Uterus (tissue), 7 donors: Measurements from ENCODE around the genes KIF22, PRRT2 and CDIPT.

GRCh38 chr16:29710242-29710842 lies 31.4 kb downstream of the QPRT start:
- PRO-cap, 4 experiments, result no peak in any of the 4 experiments
- RAMPAGE, long total RNA, 2 experiments, result no peak in any of the 2 experiments
- RRBS, result no CpG with 5 or more reads among the region's 13 CpGs

GRCh38 chr16:29736671-29737273 lies 9.0 kb downstream of the C16orf54 start:
- PRO-cap, 4 experiments, result no peak in any of the 4 experiments
- RAMPAGE, long total RNA, 2 experiments, result no peak in any of the 2 experiments
- RRBS, result no CpG with 5 or more reads among the region's 10 CpGs

DNA sequence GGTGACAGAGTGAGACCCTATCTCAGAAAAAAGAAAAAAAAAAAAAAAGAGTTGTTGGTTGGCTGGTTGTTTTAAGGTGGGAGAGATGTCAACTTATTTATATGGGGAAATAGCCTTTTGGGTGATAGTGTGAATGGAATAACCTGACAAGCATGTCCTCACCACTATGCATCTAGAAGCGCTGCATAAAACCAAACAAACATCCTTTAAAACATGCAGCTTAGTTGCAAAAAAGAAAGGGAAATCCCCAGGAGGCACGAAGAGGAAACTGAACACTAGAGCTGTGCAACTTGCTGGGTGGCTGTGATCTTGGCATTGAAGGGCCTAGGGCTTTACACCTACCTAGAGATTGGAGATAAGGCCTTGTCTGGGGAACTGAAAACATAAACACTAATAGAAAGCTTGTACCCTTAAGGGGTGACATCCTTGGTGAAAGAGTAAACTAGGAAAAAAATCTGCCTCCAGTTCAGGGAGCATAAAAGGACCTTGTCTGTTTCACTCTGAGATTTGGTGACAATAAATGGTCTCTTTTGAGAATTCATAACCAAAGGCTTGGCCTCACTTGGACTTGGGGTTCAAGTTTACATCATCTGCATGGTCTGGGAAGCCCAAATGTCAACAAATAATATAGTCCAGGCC lies 7.2 kb downstream of the C16orf54 start:
- PRO-cap, 4 experiments, result no peak in any of the 4 experiments
- RAMPAGE, long total RNA, 2 experiments, result no peak in any of the 2 experiments
- RRBS, result no CpG with 5 or more reads among the region's 2 CpGs

- PRO-cap, 4 experiments, result no peak in any of the 4 experiments
- RAMPAGE, long total RNA, 2 experiments, result no peak in any of the 2 experiments
- RRBS, result no CpG with 5 or more reads among the region's 3 CpGs
Observed at GRCh38 chr16:29743087-29743433, 2.7 kb downstream of the C16orf54 start.

DNA sequence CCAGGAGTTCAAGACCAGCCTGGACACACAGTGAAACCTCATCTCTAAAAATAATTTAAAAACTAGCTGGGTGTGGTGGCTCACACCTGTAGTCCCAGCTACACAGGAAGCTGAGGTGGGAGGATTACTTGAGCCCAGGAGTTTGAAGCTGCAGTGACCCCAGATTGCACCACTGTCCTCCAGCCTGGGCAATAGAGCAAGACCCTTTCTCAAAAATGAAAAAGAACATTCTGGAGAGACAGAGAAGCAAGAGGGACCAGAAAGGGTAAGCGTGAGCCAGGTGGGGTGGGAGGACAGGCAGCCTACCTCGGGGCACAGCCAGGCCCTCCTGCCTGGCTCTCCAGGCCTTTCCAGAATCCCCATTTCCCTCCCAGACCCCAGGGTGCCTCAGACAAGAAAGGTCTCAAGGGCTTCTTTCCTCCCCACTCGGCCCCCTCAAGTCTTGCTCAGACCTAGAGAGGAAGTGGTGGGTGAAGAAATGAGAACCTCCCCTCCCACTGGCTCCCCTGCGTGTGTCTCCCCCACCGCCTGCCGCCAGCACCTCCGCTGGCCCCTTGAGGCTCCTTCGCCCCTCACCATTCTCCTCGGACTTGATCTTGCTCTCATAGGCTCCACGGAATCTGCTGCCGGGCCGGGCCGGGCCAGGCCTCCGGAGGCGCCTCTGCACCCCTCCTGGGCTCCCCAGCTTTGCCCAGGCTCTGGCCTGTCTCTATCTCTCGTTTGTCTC lies 506 bp downstream of the C16orf54 start:
- PRO-cap, 4 experiments, result no peak in any of the 4 experiments
- RAMPAGE, long total RNA, 2 experiments, result no peak in any of the 2 experiments
- RRBS, result no CpG with 5 or more reads among the region's 16 CpGs

DNA sequence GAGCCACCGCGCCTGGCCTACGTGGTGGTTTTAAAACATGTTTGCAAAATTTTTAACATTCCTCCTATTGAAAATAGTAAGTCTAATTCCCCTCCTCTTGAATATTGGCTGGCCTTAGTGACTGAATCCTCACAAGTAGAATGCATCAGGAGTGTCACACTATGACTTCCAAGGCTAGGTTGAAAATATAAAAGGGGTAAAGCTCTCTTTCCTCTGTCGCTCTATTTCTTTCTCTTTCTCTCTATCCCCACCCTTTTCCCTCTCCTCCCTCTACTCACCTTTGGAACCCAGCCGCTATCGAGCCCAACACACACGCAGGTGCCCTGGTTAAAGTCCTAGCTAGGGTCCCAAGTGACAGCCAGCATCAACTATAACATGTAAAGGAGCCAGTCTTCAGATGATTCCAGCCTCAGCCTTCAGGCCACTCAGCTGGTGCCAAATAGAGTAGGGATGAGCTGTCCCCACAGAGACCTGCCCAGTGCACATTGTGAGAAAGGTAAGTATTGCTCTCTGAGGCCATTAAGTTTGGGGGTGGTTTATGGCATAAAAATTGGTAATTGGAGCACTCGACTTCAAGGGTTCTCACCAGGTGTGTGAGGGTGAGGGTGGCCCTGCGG lies 14.8 kb upstream of the C16orf54 start:
- PRO-cap, 4 experiments, result no peak in any of the 4 experiments
- RAMPAGE, long total RNA, 2 experiments, result no peak in any of the 2 experiments
- RRBS, result no CpG with 5 or more reads among the region's 9 CpGs

- PRO-cap, 4 experiments, result no peak in any of the 4 experiments
- RAMPAGE, long total RNA, 2 experiments, result no peak in any of the 2 experiments
- RRBS, result no CpG with 5 or more reads among the region's 9 CpGs
Observed at GRCh38 chr16:29765315-29765995, 12.6 kb upstream of the ZG16 start.

DNA sequence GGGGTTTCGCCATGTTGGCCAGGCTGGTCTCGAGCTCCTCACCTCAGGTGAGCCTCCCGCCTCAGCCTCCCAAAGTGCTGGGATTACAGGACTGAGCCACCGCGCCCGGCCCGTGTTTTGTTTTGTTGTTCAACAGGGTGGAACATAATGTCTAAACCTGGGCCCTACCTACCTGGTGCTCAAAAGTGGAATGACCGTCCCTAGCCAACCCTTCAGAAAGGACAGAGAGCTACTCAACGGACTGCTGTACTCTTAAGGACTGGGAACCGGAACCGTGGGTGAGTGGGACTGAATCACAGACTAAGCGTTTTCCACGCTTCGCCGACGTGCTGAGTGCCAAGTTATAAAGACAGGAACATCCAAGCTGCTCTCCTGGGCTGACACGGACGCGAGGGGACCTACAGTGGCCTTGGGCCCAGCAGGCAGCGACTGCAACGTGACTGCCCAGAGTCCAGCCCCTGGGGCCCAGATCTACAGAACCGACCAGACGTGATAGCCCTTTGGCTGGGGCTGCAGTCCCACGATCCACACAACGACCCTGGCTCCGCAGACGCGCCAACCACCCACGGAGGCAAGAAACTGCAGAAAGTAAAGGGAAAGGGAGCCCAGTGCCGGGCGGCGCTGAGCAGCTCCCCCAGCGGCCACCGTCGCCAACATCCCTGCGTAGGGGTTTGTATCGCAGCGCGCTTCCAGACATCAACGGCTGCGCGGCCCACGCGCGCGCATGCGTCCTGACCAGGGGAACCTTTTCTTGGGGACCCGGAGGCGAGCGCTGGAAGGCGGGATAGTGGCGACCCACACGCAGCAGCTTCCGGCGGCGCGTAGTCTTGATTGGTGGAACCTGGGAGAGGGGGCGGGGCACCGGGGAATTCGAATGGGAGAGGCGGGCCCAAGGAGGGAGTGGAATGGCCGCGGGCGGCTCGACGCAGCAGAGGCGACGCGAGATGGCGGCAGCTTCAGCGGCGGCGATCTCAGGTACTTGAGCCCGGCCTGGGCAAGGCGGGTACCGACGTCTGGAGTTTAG lies at the start of gene KIF22:
Gene KIF22, plus strand, starts transcription at position 897 of the 1,024 bp plus-strand sequence.
- PRO-cap, 4 experiments, result peak in 4 of 4 experiments; most common plus-strand start position 931 of the sequence (in 2); most common minus-strand start position 726 of the sequence (in 4)
- RAMPAGE, long total RNA, 2 experiments, result no peak in any of the 2 experiments
- RRBS, result under 1% methylated on average over 18 of the region's 77 CpGs

DNA sequence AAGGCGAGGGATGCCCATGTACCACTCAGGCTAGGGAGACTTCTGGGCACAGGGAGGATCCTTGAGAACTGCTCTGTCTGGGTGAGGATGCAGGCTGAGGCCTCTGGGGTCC lies 2.3 kb upstream of the PRRT2 start:
- PRO-cap, 4 experiments, result no peak in any of the 4 experiments
- RAMPAGE, long total RNA, 2 experiments, result no peak in any of the 2 experiments
- RRBS, result no CpG with 5 or more reads among the region's 1 CpG

DNA sequence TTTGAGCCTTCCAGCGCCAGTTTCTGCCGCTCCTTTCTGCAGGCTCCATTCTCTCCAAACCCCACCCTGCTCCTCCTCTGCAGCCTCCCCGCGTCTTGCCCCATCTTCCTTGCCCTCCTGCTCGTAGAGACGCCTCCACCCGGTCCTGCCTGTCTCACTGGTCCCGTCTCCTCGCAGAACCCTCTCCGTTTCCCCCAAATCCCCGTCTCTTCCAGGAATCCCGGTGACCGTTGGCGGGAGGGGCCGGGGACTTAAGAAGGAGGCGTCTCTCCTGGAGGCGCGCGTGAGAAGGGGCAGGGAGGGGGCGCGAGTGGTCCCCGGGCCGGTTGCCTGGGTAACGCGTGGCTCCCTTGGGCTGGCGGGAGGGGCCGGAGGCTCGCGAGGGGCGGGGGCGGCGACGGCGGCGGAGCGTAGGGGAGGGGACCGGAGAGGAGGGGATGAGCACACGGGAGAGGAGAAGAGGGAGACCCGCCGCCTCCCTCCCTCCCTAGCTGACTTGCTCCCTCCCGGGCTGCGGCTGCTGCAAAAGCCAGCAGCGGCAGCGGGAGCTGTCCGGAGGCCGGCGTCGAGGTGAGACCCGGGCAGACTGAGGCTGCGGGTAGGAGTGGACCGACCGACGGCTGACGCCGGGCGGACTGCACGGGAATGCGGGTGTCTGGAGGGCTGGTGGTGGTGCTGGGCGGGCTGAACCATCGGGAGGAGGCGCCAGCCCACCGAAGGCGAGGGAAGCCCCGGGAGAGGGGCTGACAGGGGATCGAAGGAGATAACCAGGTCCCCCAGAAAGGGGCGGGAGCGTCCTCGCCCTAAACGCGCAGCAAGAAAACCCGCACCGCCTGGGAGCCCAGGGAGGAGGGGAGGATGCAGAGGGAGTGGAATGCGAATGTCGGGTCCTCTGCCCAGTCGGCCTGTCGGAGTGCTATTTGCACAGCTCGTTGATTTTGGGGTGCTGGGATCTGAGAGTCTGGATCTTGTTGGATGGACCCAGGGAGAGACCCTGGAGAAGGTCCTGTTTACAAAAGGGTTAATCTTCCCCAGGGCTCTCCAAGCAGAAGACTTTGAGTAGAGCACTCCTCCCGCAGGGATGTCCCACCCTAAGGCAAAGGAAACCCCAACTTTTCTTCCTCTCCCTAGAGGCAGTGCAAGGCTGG lies at the start of gene PRRT2:
Gene PRRT2, plus strand, starts transcription at position 440 of the 1,148 bp plus-strand sequence.
- PRO-cap, 4 experiments, result peak in 4 of 4 experiments; most common plus-strand start position 444 of the sequence (in 3); most common minus-strand start position 639 of the sequence (in 3)
- RAMPAGE, long total RNA, 2 experiments, result start-site peak on the plus strand in 2 of 2 experiments, centred at positions 454 to 460 of the sequence, 124 to 324 reads per replicate
- RRBS, result 2% methylated on average over 44 of the region's 78 CpGs

GRCh38 chr16:29862540-29863432 lies at the start of gene CDIPT:
Gene CDIPT, minus strand, starts transcription at chr16:29863226.
- PRO-cap, 4 experiments, result peak in 4 of 4 experiments; most common minus-strand start chr16:29863103 (in 3)
- RAMPAGE, long total RNA, 2 experiments, result no peak in any of the 2 experiments
- RRBS, result 2% methylated on average over 46 of the region's 71 CpGs

GRCh38 chr16:29877245-29878131 lies 14.5 kb upstream of the CDIPT start:
- PRO-cap, 4 experiments, result no peak in any of the 4 experiments
- RAMPAGE, long total RNA, 2 experiments, result no peak in any of the 2 experiments
- RRBS, result 14% methylated on average over 3 of the region's 31 CpGs

GRCh38 chr16:29972653-29973068 lies 1.0 kb upstream of the TAOK2 start:
- PRO-cap, 4 experiments, result no peak in any of the 4 experiments
- RAMPAGE, long total RNA, 2 experiments, result no peak in any of the 2 experiments
- RRBS, result no CpG with 5 or more reads among the region's 3 CpGs

GRCh38 chr16:29974051-29975210 lies 763 bp downstream of the TAOK2 start:
- PRO-cap, 4 experiments, result peak in 4 of 4 experiments; most common plus-strand start chr16:29974528 (in 1); most common minus-strand start chr16:29974692 (in 2)
- RAMPAGE, long total RNA, 2 experiments, result no peak in any of the 2 experiments
- RRBS, result 1% methylated on average over 21 of the region's 45 CpGs

- PRO-cap, 4 experiments, result no peak in any of the 4 experiments
- RAMPAGE, long total RNA, 2 experiments, result start-site peak on the plus strand in 1 of 2 experiments, at chr16:29986270-29986855 at its widest, 22 reads per replicate
- RRBS, result no CpG with 5 or more reads among the region's 23 CpGs
Observed at GRCh38 chr16:29986206-29987025, 9.0 kb downstream of the HIRIP3 start.

- PRO-cap, 4 experiments, result no peak in any of the 4 experiments
- RAMPAGE, long total RNA, 2 experiments, result no peak in any of the 2 experiments
- RRBS, result no CpG with 5 or more reads among the region's 9 CpGs
Observed at GRCh38 chr16:29996718-29997195, 716 bp downstream of the INO80E start.

DNA sequence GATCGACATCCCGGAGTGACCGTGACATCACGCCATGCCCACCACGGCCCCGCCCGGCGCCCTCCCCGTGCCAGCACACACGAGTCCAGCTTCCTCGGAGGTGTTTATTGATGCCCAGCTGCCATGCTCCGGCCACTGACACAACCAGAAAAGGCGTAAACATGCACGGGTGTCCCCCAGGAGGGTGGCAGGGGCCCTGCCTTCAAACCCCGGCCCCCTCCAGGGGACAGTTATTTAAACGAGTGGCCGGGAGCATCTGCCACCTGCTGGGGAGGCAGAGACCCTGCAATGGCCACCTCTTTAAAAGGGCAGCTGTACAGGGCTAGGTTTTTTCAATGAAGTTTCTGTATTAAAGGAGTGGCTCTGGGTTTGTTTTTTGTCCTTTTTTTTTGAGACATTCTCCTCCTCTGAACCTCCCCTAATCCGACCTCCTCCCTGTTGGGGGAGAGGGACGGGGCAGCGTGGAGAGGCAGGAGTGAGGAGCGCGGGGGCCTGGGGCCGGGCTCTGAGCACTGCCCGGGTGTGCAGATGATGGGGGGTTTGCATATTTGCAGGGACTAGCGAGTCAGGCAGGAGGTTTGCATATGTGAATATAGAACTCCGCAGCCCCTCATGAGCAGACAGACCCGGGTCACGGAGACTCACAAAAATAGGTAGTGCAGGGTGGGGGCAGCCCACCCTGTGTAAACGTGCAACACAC lies 5.3 kb downstream of the DOC2A start:
- PRO-cap, 4 experiments, result no peak in any of the 4 experiments
- RAMPAGE, long total RNA, 2 experiments, result no peak in any of the 2 experiments
- RRBS, result 33% methylated on average over 19 of the region's 29 CpGs

- PRO-cap, 4 experiments, result no peak in any of the 4 experiments
- RAMPAGE, long total RNA, 2 experiments, result no peak in any of the 2 experiments
- RRBS, result no CpG with 5 or more reads among the region's 12 CpGs
Observed at GRCh38 chr16:30007473-30008092, 3.2 kb downstream of the DOC2A start.

DNA sequence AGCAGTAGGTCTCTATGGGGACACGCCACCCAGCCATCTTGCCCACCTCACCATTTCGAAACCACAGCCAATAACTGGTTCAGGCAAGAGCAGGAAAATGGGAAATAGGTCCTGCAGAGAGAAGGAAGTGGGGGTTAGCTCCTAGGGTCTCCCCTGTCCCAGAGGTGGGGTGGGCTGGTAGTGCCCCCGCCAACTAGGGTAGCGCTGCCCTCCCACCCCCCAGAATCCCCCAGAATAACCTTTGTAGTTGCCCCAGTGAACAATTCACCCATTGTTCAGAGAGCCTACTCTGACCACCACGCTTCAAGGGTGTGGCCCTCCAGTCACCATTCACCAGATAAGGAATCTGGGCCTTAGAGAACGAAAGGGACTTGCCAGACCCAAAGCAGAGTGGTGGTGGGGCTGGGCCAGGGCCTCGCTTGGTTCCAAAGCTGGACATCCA lies 5.0 kb downstream of the GDPD3 start:
- PRO-cap, 4 experiments, result no peak in any of the 4 experiments
- RAMPAGE, long total RNA, 2 experiments, result no peak in any of the 2 experiments
- RRBS, result no CpG with 5 or more reads among the region's 7 CpGs

GRCh38 chr16:30184380-30185091 lies 1.1 kb downstream of the CORO1A start:
- PRO-cap, 4 experiments, result no peak in any of the 4 experiments
- RAMPAGE, long total RNA, 2 experiments, result no peak in any of the 2 experiments
- RRBS, result no CpG with 5 or more reads among the region's 15 CpGs